HepG2 (cell line): ENCODE measurements around a stretch of chr18.

DNA sequence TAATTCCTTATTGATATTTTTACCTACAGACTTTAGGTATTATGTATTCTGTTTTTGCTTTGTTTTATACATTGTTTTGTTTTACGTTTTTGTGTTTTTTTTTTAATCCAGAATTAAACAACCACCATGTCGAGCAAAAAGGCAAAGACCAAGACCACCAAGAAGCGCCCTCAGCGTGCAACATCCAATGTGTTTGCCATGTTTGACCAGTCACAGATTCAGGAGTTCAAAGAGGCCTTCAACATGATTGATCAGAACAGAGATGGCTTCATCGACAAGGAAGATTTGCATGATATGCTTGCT, 10.8 kb downstream of the MYL12B start:
- RRBS, 2 experiments, result no CpG with 5 or more reads among the region's 5 CpGs
CAGE:
- cytosol, long polyA minus RNA, result no peak
- cytosol, long polyA plus RNA, result no peak
- long polyA plus RNA, result no peak
- nucleus, long polyA minus RNA, result no peak
- nucleus, long polyA plus RNA, result no peak

DNA sequence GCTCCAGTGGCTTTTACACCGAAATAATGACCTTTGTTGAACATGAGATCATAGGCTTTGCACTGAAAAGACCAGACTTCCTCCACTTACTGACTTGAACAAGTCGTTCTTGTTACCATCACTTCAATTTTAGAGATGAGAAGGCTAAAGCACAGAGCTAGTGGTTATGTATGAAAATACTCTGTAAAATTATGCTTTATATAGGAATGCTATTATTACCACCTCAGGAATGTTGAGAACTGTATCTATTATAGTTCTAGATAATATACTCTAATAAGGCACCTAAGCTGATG, 20.0 kb downstream of the MYL12B start:
- RRBS, 2 experiments, result no CpG with 5 or more reads among the region's 2 CpGs
CAGE:
- cytosol, long polyA minus RNA, result no peak
- cytosol, long polyA plus RNA, result no peak
- long polyA plus RNA, result no peak
- nucleus, long polyA minus RNA, result no peak
- nucleus, long polyA plus RNA, result no peak

DNA sequence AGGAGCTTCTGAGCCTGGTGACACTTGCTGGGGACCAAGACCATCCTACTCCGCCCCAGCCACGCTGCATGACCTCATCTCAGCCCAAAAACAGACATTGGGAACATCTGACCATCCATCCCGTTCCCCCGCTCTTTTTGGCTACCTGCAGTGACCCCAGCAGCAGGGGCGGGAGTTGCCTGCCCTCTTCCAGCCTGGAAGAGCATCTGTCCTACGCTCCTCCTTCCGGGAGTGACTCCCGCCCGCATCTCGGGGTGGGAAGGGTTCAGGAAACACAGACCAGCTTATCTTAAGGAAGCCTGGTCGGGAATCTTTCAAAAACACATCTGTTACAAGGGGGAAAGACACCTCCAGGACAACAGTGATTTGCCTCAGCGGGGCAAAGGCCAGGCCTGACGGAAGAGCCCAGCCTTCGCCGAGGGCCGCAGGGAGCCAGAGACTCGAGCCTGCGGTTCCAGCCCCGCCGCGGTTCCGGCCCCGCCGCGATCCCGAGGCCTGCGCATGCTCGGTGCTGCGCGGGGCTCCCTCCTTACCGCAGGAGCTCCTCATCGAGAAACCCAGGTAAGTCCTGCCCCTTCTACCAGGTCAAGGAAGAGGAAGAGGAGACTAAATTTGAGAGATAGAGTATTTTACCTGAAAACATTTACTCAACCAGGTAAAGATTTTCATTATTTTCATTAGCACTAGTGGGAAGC, 38.1 kb upstream of the TGIF1 start:
- RRBS, 2 experiments, result no CpG with 5 or more reads among the region's 32 CpGs
CAGE:
- cytosol, long polyA minus RNA, result no peak
- cytosol, long polyA plus RNA, result no peak
- long polyA plus RNA, result no peak
- nucleus, long polyA minus RNA, result no peak
- nucleus, long polyA plus RNA, result no peak

GRCh38 chr18:3449174-3449939, 615 bp upstream of the TGIF1 start:
- RRBS, 2 experiments, result 1 to 3% methylated on average over 27 of the region's 61 CpGs
CAGE:
- cytosol, long polyA minus RNA, result no peak
- cytosol, long polyA plus RNA, result no peak
- long polyA plus RNA, result start-site peak on the plus strand at chr18:3449395-3449522, 18 and 17 reads in 2 replicates
- nucleus, long polyA minus RNA, result no peak
- nucleus, long polyA plus RNA, result start-site peak on the plus strand at chr18:3449340-3449513, 268 and 580 reads in 2 replicates

GRCh38 chr18:3452970-3453294, 3.0 kb downstream of the TGIF1 start:
- RRBS, 2 experiments, result no CpG with 5 or more reads among the region's 3 CpGs
CAGE:
- cytosol, long polyA minus RNA, result no peak
- cytosol, long polyA plus RNA, result no peak
- long polyA plus RNA, result no peak
- nucleus, long polyA minus RNA, result no peak
- nucleus, long polyA plus RNA, result no peak

DNA sequence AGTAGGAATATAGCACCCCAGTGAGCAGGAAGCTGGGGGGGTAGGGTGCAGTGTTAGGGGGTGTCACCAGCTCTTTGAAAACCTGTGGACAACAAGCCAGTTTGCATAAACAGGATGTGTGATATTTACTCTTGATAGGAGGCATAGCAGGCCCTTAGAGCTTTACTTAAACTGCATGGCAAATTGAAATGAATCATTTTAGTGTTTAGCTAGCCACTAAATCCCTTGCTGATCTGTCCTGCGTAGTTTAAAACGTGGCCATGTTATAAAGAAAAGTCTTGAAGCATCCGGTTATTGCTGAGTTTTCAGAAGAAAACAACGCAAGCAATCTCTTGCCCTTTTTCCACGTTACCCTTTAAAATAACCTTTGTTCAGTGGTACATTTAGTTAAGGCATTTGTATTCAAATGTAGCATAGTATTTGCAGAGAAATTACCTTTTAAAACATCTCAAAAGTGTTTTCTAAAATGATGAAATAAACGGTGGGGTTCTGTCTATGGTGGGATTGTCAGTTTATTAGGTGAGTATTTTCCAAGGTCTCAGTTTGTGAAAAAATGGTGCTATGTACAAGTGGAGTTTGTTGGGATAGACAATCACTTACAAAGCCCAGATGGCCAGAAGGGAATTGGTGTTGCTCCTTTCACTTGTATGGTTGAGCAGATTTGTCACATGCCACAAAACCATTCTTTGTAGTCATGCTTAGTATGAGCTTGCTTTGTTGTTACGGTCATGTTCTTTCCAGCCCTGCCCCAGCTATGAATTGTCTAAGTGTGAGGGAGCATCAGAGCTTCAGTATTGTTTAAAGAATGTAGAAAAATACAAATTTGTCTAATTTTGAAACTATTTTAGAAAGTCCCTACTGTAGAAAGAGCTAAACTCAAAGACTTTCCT, 8.7 kb downstream of the TGIF1 start:
- RRBS, 2 experiments, result no CpG with 5 or more reads among the region's 7 CpGs
CAGE:
- cytosol, long polyA minus RNA, result no peak
- cytosol, long polyA plus RNA, result no peak
- long polyA plus RNA, result no peak
- nucleus, long polyA minus RNA, result no peak
- nucleus, long polyA plus RNA, result no peak

DNA sequence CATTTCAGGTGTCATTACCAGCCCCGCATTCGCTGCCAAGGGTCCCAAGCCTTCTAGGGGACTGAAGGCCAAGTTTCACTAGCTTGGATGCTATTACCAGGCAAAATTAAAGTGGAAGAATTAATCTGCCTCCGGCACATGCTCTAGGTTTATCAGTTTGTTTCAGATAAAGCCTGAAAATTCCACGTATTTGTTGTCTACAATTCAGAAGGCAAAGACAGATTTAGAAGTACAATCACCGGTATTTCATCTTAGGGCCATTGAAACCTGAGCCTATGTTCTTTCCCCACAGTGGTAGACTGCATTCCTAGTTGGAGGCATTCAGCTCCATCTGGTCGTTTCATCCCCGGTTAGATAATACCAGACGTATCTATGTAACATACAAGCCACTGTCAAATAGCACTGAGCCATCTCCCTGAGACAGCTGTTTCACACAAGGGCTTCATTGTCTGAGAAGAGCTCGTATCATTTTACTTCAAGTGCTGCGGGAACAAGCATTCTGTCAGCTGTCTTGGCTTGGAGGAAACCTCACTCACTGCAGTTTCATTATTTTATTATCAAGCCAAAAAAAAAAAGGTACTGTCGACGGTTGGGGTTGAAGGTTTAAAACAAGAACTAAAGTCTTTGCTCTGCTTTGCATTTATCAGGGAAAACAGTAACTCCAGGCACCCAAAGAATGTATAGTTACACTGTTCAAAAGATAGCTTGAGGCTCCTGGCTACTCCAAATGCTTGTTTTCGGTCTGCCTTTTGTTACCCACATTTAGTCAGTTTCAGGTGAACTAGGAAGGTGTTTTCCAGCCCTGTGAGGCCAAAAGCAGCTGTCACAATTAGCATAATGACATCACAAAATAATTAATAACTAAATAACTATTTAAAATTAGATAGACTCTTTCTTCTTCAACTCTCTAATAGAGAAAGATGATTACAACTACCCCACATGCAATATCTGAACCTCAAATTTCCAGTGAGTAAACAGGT, 76.7 kb downstream of the TGIF1 start:
- RRBS, 2 experiments, result 36 to 40% methylated on average over 3 to 4 of the region's 13 CpGs
CAGE:
- cytosol, long polyA minus RNA, result no peak
- cytosol, long polyA plus RNA, result no peak
- long polyA plus RNA, result no peak
- nucleus, long polyA minus RNA, result no peak
- nucleus, long polyA plus RNA, result no peak

- RRBS, 2 experiments, result no CpG with 5 or more reads among the region's 11 CpGs
CAGE:
- cytosol, long polyA minus RNA, result no peak
- cytosol, long polyA plus RNA, result no peak
- long polyA plus RNA, result no peak
- nucleus, long polyA minus RNA, result no peak
- nucleus, long polyA plus RNA, result no peak
These were observed 226.1 kb downstream of the TGIF1 start for GRCh38 chr18:3675997-3676518.

DNA sequence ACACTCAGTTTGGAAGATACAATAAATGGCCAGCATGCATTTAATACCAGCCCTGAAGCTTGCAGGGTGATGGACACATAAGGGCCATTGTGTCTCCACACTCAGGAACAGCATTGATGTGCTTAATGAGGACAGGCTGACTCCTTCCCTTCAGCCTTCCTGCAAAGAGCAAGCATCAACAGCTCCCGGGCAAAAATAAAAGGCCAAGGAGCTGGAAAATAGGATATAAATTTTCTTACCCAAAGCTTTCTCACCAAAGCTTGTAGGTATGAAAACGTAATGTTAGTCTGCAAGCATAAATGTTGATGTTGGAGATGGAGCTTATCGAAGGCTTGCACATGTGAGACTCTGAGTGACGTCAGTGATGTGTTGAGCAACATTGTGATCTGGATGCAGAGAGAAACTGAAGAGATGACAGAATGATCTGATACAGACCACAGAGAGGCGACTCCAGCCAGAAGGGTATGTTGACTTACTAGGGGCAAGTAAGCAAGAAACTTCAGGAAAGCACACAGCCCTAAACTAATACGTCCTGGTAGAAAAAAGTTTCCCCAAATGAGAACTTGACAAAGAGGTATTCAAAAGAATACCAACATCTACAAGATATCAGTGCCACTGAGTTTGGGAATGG, 256.5 kb downstream of the TGIF1 start:
- RRBS, 2 experiments, result no CpG with 5 or more reads among the region's 6 CpGs
CAGE:
- cytosol, long polyA minus RNA, result no peak
- cytosol, long polyA plus RNA, result no peak
- long polyA plus RNA, result no peak
- nucleus, long polyA minus RNA, result no peak
- nucleus, long polyA plus RNA, result no peak

GRCh38 chr18:4125039-4125638, 330.0 kb downstream of the DLGAP1 start:
CAGE:
- cytosol, long polyA minus RNA, result no peak
- cytosol, long polyA plus RNA, result no peak
- long polyA plus RNA, result no peak
- nucleus, long polyA minus RNA, result no peak
- nucleus, long polyA plus RNA, result no peak

DNA sequence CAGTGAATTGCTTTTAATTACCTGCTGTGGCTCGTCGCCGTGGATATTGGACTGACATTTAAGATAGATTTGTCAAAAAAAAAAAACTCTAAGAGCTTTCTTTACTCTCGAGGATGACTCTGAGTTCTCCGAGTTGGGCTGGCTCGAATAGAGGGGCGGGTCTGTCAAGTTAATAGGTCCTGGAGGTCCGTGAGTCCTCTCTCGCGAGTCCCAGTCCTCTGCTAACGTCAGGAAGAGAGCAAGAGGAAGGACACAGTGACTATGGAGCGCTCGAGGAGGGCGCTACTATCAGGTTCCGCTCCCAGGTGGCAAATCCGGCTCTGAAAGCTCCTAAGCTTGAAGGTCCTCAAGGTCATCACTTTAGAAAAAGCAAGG, 361 bp upstream of the AKAIN1 start:
- RRBS, 2 experiments, result no CpG with 5 or more reads among the region's 16 CpGs
CAGE:
- cytosol, long polyA minus RNA, result no peak
- cytosol, long polyA plus RNA, result no peak
- long polyA plus RNA, result no peak
- nucleus, long polyA minus RNA, result no peak
- nucleus, long polyA plus RNA, result no peak

- RRBS, 2 experiments, result no CpG with 5 or more reads among the region's 4 CpGs
CAGE:
- cytosol, long polyA minus RNA, result no peak
- cytosol, long polyA plus RNA, result no peak
- long polyA plus RNA, result no peak
- nucleus, long polyA minus RNA, result no peak
- nucleus, long polyA plus RNA, result no peak
These were observed 1.2 kb downstream of the ZBTB14 start for GRCh38 chr18:5294444-5294673.

DNA sequence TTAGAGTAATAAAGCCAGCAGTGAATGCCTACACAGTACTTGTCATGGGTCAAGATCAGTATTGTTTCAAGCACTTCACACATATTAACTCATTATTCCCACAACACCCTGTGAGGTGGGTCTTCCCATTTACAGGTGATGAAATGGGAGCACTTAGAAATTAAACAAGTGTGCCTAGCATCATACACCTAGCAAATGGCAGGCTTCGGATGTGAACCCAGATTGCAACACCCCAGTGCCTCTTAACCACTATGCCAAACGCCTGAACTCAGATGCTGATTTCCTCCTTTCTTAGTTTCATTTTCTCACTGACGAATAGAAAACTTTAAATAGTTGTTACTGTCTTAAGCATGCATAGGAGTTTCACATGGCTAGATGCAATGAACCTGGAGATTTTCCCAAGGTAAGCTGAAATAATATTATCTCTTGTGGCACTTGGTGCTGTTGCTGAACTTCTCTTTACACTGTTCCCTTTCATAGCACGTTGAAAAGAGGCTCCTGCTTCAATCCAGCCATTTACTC, 14.6 kb upstream of the ZBTB14 start:
- RRBS, 2 experiments, result no CpG with 5 or more reads among the region's 4 CpGs
CAGE:
- cytosol, long polyA minus RNA, result no peak
- cytosol, long polyA plus RNA, result no peak
- long polyA plus RNA, result no peak
- nucleus, long polyA minus RNA, result no peak
- nucleus, long polyA plus RNA, result no peak

GRCh38 chr18:5542297-5542693, 1.5 kb downstream of the EPB41L3 start:
- RRBS, 2 experiments, result no CpG with 5 or more reads among the region's 6 CpGs
CAGE:
- cytosol, long polyA minus RNA, result no peak
- cytosol, long polyA plus RNA, result no peak
- long polyA plus RNA, result no peak
- nucleus, long polyA minus RNA, result no peak
- nucleus, long polyA plus RNA, result no peak

GRCh38 chr18:5889993-5891219, 4.9 kb downstream of the TMEM200C start:
- RRBS, 2 experiments, result 2% methylated on average over 70 to 78 of the region's 119 CpGs
CAGE:
- cytosol, long polyA minus RNA, result no peak
- cytosol, long polyA plus RNA, result no peak
- long polyA plus RNA, result no peak
- nucleus, long polyA minus RNA, result no peak
- nucleus, long polyA plus RNA, result no peak

DNA sequence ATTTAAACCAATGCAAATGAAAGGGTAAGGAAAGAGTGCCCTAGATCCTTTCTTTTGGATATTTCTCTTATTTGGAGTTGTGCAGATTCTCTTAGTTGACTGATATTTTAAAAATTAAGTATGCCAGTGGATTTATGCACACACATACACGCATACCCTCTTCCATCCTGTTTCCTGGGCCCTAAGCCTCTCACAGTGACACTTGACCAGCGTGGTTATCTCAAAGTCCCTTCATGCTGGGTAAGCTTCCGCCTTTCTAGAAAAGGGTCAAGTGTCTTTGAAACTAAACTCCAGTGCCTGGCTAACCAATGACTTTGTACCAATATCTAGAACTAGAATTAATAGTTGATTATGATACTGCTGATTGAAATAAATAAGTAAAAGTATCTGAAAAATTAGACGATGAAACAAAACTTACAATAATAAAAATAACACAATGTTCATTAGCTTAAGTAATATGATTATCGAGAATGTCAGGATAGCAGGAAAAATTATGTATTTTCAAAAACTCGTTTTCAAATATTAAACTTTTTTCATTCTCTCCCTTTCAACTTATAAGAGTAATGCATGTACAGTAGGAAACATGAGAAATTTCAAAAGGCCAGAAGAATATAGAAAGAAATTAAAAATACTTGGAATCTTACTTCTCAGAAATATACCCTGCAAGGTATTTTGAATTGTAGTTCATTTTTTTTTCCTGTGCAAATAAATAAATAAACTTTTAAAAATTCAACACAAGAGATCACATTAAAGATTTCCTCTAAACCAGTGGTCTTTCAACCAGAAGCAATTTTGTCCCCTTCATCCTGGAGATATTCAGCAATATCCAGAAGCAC, 144.4 kb upstream of the TMEM200C start:
- RRBS, 2 experiments, result no CpG with 5 or more reads among the region's 6 CpGs
CAGE:
- cytosol, long polyA minus RNA, result no peak
- cytosol, long polyA plus RNA, result no peak
- long polyA plus RNA, result no peak
- nucleus, long polyA minus RNA, result no peak
- nucleus, long polyA plus RNA, result no peak

DNA sequence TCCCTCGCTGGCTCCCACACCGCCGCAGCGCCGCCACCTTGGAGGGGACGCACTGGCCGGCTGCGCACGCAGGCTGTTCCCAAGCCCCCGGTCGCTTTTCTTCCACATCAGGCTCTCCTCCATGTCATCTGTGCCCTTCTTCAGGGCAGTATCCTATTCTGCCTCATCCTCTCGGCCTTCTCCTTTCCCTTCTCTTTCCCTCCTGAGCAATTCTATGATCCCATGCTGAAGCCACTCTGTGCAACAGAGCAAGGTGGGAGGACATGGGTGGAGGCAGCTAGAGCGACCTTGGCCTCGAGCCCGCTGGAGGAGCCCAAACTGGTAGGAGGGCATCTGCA, 130.2 kb downstream of the L3MBTL4 start:
- RRBS, 2 experiments, result 97% methylated on average over 6 of the region's 15 CpGs; no CpG with 5 or more reads in 1 of the 2 experiments
CAGE:
- cytosol, long polyA minus RNA, result no peak
- cytosol, long polyA plus RNA, result no peak
- long polyA plus RNA, result no peak
- nucleus, long polyA minus RNA, result no peak
- nucleus, long polyA plus RNA, result no peak

- RRBS, 2 experiments, result no CpG with 5 or more reads among the region's 19 CpGs
CAGE:
- cytosol, long polyA minus RNA, result no peak
- cytosol, long polyA plus RNA, result no peak
- long polyA plus RNA, result no peak
- nucleus, long polyA minus RNA, result no peak
- nucleus, long polyA plus RNA, result no peak
These were observed 142.5 kb upstream of the L3MBTL4 start for GRCh38 chr18:6557057-6557843.

DNA sequence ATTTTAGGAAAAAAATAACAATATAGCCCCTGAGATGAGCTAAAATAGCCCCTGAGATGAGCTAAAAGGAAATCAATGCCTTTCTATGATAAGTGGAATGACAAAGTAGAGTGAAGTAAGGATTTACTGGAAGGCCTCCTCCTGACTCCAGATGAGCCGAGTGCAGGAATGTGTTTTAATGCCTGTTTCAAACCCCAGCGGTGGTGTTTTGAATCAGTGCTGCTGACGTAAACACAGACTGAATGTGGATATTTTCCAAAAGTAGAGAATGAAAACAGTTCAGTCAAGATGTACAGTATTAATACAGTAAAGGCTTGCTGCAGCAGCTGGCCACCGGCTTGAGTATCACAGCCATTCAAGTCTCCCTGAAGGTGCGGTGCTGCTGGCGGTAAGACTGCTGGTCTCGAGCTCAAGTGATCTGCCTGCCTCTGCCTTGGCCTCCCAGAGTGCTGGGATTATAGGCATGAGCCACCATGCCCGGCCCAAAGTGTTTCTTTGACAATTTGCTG, 46.7 kb downstream of the ARHGAP28 start:
- RRBS, 2 experiments, result no CpG with 5 or more reads among the region's 8 CpGs
CAGE:
- cytosol, long polyA minus RNA, result no peak
- cytosol, long polyA plus RNA, result no peak
- long polyA plus RNA, result no peak
- nucleus, long polyA minus RNA, result no peak
- nucleus, long polyA plus RNA, result no peak

DNA sequence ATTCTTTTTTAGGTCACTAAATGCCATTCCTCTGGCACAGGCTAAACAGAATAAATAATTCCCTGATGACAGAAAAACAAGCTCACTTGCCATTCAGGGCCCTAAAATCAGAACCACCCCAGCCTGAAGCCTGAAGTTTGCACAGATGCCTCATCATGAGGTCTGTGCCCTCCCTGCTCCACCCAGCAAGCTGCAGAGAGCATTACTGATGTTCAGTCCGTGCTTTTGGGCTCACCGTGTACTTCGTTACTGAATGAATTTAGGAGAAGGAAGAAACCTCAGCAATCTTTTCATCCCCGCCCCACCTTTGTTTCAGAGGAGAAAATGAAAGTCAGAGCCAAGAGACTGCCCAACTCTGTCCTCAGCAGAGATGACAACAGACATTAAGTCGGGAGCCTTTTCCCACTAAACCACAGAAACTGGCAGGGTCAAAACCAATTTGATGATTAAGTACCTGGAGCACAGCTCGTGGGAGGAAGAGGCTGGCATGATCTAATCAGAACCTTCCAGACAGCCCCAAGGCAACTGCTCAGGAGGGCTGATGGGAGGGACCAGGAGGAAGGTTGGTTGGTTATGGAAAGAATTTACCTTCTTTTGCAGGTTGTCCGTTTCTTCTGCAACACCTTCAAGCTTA, 122.7 kb downstream of the LAMA1 start:
- RRBS, 2 experiments, result no CpG with 5 or more reads among the region's 7 CpGs
CAGE:
- cytosol, long polyA minus RNA, result no peak
- cytosol, long polyA plus RNA, result no peak
- long polyA plus RNA, result no peak
- nucleus, long polyA minus RNA, result no peak
- nucleus, long polyA plus RNA, result no peak